Paraaortic lymph node (tissue), 1 donor: ENCODE measurements around a stretch of chr3.

DNA sequence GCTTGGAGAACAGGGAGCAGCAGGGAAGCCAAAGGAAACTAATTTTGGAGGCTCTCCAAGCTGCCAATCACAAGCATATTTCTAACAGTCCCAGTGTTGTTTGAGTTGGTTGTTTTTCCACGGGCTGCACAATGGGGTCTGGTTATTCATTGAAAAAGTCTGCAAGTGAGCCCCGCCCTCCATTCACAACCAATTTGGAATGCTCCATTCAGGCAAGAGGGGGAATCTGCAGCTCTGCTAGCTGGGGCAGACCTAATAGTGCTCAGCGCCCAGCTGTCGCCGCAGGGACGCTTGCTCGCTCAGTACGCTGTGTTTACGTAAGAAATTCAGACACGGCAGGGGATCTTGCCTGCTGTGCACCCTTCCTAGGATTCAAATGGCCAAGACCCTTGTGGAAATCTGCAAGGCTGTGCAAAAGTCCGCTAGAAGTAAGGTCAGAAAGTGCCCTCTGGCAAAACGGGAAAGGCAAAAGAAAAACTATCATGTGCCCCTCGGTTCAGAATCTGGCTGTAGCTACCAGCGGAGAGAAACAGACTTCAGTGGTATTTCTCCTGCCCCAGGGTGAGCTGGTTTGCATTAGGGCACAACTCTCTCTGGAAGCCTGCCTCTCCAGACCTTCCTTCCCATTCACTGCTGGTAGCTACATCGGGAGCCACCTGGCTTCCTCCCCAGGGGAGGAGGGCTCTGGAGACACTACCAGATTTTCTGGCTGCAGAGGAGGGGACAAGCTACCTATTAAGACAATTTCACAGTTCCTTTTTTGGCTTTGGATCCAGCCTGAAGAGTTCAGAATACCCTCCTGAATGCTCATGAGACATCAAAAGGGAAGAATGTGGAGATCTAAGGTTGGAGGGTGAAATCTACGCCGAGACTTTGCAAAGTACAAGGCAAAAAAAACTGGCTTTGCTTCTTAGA lies 10.9 kb downstream of the ETV5 start:
- PRO-cap, result no peak

GRCh38 chr3:186218934-186219537 lies 110.1 kb upstream of the ETV5 start:
- PRO-cap, result no peak

- PRO-cap, result unidirectional peak, plus-strand start at chr3:186360948
Observed at GRCh38 chr3:186360714-186361228, 1.3 kb downstream of the DGKG start.

DNA sequence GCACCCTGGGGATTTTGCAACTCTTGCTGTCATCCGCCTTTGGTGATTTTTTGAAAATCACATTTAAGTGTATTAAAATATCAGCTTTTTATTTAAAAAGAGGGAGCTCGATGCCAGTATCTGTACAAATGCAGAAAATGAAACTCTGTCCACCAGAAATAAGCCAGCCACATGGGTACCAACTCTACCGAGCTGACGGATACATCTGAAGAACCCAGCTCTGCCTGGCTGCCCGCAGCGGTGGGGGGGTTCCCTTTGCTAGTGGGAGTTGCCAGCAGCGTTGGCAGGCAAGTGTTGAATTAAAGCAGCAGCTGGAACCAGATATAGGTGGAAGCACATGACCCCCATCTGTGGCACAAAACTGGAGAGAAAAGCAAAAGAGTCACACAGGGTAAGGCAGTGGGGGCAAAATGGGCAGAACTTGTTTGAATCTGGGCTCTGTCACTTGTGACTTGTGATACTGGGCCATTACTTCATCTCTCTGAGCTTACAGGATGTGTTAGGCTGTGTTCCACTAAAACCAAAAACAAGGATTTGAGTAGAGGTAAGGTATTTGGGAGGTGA lies 17.9 kb downstream of the CRYGS start:
- PRO-cap, result no peak

DNA sequence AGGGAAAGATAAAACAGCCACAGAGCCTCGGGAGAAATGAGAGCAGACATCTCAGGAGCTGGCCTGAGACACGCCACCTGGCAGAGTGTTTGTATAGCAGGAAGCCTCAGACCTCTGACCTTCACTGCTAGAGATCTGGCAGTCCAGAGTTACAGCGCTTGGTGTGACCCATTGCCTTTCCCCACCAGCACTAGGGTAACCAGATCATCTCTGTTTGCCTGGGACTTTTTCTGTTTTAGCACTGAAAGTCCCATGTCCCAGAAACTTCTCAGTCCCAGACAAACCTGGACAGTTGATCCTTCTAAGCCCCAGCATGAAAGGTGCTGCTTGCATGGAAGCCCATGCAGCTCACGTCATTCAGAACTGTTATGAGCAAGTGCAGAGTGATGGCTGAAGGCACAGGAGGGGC lies 18.3 kb upstream of the AHSG start:
- PRO-cap, result no peak

GRCh38 chr3:186599012-186599537 lies 13.8 kb upstream of the AHSG start:
- PRO-cap, result no peak

DNA sequence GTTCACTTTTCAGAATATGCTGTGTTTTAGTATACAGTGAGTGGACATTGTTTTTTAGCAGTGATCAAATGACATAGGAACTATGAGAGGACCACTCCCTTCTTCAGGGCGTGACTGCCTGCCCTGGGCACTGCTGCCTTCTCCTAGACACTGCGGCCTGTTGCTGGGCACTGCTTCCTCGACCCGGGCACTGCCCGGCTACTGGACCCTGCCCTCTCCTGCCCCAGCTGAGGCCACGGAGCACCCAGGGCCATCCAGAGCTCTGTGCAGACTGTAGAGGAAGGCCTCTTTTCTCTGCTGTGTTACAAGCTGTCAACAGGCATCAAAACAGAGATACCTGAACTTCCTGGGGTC lies 13.3 kb upstream of the AHSG start:
- PRO-cap, result no peak

DNA sequence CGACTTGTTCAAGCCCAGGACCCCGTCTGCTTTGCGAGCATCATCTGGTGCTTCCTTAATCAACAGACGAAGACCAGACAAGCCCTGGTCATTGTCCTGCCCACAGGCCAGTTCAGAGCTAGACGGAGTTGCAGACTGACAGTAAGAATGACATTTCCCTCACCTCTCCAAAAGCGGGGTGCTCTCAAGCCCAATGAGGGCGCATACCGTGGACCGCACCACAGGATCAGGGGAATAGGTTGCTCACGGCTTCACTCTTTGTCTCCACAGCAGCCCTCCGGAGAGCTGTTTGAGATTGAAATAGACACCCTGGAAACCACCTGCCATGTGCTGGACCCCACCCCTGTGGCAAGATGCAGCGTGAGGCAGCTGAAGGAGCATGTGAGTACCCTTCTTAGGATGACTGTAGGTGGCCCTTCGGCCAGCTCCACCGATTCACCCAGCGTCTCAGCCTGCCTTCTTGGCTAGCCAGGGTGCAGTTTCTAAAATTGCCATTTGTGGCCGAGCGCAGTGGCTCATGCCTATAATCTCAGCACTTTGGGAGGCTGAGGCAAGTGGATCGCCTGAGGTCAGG lies 2.6 kb downstream of the AHSG start:
- PRO-cap, result no peak

DNA sequence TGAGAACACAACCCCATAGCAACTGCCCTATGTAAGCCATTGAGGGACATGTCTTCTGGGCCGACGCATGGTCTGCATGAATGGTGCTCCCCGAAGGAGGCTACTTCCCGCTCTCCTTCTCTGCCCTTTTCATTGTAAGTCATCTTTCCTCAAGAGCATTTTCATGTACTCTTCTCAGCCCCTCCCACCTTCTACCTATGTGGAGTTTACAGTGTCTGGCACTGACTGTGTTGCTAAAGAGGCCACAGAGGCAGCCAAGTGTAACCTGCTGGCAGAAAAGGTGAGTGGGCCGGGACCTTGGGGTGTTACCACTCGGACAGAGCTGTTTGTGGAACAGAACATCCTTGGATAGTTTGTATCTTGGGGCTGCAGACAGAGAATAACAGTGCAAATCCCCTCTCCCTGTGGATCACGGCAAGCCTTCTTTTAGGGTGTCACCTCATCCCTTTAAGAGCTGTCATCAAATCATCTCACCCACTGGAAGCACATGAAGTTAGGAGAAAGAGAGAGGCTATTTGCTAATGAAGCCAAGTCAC lies 5.6 kb downstream of the AHSG start:
- PRO-cap, result no peak

GRCh38 chr3:186633973-186634412 lies 6.2 kb upstream of the FETUB start:
- PRO-cap, result no peak

DNA sequence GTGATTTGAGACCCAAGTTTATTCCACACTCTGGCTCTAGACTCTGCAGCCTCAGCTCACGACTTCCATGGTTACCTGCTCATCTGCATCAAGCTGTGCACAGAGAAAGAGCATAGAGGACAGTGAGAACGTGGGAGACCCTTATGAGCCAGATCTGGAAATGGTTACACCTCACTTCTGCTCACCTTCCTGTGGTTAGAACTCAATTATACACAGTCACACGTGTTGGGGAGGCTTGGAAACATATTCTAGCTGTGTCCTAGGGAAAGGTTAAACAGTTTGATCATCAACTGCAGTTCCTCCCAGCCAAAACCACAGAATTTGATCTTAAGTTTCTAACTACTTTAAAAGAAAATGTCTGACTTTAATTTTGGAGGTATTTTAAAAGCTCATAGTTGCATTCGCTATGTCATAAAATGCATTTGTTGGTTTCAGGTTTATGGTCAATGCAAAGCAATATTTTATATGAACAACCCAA lies 1.9 kb downstream of the FETUB start:
- PRO-cap, result no peak

- PRO-cap, result no peak
Observed at GRCh38 chr3:186717703-186718007, 496 bp downstream of the KNG1 start.

DNA sequence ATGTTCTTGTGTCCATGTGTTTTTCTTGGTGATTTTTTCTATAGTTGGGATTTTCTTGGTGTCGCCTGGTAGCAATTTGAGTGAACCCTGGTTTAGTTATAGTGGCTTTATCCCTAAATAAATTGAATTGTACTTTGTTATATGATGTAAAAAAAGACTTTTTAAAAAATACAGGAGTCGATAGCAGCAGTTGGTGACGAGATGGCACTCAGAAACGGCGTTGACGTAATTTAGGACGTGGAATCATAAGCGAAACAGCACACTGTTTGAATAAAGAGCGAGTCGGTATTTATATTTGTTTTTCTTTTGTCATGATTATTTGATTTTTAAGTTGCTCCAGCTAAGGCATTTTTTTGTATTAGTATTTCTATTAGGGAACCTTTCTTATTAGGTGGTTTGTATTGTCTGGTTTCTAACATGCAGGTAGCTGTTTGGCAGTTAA lies 4.8 kb downstream of the EIF4A2 start:
- PRO-cap, result no peak

- PRO-cap, result no peak
Observed at GRCh38 chr3:186824156-186825071, 18.1 kb upstream of the ADIPOQ start.

- PRO-cap, result no peak
Observed at GRCh38 chr3:186908786-186909543, 21.4 kb upstream of the ST6GAL1 start.

DNA sequence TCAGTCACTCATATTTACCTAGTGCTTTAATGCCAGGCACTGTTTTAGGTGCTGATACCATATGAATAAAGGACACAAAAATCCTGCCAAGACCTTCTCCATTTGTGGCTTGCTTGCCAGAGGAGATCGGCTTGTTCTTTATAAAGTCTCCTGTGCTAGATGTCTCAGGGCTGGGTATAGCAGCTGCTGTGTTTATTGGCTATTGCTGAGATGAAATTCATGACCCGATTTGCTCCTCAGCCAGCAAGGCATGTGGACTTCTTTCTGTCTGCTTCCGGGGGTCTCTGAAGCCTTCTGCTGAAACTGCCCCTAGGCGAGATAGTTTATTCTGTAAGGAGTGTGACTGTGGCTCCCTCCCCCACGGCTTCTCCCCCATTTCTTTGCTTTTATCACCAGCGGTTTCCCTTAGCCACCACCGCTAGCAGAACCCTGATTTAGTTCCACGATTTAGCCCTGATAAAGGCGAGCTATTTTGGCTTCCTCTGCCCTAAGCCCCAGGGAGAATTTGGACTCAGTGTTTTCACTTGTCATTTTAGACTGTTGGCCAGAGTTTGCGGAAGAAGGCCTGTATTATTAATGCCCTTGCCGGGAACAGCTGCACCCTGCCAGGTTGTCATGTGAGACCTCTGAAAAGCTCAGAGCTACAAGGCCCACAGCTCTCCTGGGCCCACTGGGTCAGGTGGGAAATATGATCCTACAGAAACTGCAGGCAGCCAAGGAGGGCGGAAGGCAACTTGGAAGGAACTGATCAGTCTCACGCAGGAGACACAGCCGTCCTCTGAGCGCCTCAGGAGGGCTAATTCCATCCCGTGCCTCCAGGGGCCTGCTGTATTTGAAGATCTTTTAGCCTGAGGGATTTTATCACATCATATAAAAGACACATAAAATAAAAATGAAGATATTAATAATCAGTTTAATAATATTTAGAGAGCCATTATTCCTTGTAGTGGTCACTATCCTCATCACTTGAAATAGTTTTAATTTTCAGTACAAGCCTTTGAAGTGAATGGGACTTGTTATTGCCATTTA lies 46.9 kb downstream of the ST6GAL1 start:
- PRO-cap, result no peak

DNA sequence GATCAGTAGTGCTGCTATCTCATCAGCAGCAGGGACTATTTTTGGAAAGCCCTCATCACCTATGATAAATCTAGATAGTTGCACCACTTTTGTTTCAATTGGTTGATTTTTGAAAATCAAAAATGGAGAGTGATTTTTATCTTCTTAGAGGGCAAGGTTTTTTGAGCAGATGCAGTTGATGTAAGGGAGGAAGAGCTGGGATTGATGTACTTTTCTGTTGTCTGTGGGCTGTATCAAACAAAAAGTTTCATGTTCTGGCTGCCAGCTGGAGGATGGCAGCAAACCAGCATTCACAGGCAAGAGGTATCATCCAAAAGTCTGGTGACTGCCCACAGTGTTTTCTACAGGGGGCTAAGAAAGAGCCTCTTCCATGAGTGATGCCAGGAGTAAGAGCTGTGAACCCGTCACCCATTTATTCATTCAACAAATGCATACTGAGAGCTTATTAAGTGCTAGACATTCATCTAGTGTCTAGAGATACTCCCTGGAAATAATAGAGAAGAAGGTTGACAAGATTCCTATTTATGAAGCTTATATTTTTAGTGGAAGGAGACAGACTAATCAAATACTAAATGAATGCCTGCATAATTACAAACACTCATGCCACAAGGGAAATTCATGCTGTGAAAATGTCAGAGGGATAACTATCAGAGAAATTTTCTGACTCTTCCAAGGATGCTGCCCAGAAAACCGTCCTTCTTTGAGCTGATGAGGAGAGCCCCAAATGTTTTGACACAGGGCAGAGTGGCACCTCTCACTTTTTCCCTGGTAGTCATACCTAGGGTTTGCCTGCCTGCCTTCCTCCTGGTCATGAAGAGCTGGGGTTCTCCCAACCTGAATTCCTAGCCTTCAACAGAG lies 102.0 kb downstream of the ST6GAL1 start:
- PRO-cap, result no peak

DNA sequence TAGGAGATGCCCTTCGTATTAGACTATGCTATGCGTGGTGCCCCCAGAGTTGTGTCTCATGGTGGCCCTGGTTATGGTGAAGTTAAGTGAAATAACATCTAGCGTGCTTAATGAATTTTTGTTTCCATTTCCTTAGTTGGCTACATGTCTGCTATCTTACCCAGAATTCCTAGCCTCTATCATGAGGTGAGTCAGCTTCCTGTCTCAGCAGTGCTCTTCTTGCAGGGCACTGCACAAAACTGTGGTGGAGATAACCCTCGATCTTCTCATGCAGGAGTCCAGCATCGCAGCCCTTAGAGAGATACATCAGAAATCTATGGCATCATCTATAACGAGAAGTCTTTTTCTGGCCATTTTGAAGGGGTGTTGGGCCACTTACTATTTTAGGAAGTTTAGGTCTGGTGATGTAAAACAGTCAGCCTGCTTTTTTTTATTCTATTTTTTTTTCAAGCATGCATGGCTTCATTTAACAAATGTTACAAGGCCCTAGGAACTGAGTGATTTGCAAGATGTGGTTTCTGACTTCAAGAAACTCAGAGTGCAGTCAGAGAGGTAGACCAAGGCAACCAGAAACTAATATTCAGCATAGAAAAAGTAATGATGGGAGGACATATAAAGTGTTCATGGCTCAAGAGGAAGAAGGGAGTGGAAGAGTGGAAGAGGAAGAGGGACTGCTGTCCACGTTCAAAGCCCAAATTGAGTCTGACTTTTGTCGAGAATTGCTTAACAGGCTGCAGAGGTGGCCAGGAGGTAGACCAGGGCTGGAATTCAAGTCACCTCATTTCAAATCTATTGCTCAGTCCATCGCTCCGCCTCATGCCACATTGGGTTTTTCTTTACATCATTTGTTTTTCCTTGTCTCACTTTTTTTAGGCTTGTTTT lies 97.3 kb downstream of the RPL39L start:
- PRO-cap, result no peak

GRCh38 chr3:187186967-187187590 lies 10.2 kb upstream of the RTP1 start:
- PRO-cap, result no peak

- PRO-cap, result no peak
Observed at GRCh38 chr3:187713558-187714040, 11.2 kb upstream of the RTP2 start.